Cardiac atrium fibroblast (primary cell): ENCODE measurements around the gene ANXA4.

DNA sequence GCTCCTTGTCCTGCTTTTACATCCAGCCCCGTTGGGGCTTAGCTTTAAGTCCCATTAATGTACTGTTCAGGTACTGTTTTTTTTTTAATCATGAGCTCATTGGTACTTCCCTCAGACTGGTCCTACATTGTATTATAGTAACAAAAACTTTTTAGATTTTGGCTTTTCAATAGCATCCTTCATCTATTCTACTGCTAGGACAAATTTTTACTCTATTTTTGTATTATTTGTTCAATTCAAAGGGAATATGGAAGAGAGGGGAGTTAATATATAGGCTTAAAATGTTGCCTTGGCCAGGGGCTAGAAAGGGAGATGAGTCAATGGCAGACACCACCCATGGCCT, 18.3 kb downstream of the GKN1 start:
- RAMPAGE, long total RNA, result no peak

DNA sequence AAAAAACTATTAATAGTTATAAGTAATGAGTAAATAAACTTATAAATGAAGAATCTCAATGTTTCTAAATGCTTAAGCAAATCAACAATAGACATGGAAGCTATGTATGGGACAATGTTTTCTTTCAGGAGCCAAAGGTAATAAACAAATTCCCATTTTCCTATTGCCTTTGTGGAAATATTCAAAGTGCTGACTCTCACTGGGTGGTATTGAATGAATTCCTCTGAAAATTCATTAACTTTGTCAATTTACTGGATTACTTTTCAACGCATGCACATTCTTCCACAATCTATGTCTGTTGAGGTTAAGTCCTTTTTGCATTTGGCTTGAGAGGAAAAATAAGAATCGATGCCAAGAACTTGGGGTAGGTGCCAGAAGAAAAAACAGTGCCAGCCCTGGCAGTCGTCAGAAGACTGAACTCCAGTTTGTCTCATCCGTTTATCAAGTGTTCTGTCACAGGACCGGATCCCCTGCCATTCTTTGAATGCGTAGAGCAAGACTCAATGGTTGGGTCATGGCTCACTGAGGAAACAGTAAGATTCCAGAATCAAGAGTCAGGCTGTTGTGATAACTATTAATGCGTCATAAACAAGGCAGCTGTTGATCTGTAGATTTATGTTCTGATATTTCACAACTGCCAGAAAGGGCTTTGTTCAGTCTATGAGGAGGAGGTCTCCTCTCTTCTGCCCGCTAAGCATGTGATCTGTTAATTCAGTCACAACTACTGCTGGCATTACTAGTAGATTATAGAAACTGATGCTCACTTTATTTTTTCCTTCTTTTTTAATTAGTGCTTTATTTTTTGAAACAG, 133.2 kb downstream of the GFPT1 start:
- RAMPAGE, long total RNA, result no peak

DNA sequence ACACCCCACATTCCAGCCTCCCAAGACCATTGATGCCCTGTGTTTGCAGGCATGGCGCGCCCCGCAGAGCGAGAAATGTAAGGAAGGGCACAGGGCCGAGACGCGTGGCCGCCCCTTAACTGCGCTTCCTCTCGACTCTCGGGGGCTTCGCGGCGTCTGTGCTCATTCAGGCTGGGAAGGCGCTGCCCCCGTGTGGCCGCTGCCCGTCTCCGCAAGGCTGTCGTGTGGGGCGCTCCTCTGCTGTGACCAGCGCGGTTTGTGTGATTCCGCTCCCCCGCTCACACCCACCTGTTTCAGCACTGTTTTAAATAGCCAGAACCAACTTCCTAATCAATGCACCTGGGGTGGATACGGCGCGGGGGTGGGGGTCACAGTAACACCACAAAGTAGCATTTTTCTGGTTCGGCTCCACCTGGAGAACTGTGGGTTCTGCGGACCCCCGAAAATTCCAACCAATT, 79.6 kb downstream of the GFPT1 start:
- RAMPAGE, long total RNA, result no peak

DNA sequence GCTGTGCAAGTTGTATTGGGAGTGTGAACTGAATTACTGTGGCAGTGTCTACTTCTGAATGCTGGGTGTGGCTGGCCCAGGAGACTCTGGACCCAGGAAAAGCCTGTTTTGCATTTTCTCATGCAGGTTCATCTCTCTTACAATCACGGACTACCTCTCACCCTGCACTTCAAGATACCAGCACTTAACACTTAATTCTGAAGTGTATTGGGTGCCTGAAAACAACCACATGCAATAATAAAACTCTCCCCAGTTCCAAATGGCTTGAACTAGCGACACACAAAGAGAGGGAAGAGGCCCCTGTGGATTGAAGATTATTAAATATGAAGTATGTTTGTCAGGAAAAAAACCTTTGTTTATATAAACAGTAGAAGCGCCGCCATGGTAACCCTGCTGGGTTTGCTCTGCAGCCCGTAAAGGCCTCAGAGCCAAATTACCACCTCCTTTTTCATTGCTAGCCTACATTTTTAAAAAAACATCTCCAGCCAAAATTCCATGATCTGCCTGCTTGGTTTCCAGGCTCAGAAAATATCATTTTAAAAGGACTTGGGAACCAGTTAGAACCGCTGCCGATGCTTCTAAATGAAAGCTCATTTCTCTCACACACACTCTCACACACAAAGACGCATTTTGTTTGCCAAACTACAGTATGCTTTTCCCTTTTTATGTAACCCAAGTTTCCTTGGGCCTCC, 77.4 kb downstream of the GFPT1 start:
- RAMPAGE, long total RNA, result no peak

DNA sequence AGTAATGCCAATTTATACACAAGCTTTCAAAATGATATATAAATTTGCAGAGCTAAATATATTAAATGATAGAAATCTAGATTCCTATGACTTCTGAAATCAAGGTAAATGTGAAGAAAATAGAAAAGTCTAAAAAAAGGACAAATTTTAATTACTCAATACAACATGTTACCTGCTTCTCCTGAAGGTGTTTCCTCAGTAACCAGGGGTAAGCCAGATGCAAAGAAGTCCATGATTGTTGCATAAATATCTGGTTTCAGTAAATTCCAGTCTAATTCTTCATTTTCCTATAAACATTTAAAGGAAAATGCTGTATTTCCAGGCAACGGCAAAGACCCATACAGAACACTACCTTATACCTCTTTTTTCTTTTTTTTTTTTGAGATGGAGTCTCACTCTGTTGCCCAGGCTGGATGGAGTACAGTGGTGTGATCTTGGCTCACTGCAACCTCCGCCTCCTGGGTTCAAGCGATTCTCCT, 22.2 kb downstream of the NFU1 start:
- RAMPAGE, long total RNA, result no peak

DNA sequence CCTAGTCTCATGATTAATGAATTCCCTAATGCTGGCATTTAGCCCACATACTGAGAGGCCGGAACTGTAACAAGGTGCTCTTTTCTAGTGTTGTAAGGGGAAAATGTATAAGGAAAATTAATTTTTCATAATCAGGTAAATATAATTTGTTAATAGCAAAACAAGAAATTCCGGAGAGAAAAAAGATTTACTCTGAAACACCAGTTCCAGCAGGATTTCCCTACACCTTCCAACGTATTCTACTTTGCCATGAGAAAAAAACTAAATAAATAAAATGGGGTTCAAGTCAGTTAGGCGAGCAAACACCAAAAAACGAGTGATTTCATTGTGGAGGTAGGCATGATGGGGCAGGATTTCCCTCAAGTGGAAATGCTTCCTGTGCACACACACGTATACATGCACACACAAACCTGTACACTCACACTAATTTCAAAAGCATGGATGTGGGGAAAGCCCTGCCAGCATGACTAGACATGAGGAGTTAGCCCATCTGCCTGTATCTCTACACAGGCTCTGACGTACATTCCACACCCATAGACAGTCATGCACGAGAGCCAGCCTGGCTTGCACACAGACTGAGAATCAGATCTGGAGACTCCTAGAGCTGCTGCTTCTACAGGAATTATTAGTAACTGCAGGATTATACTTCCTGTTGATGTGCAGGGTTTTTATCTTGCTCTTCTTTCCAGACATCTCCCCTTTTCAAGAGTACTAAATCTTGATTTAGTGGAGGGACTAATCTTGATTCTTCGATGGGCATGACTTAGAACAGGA, 27.2 kb upstream of the NFU1 start:
- RAMPAGE, long total RNA, result no peak

DNA sequence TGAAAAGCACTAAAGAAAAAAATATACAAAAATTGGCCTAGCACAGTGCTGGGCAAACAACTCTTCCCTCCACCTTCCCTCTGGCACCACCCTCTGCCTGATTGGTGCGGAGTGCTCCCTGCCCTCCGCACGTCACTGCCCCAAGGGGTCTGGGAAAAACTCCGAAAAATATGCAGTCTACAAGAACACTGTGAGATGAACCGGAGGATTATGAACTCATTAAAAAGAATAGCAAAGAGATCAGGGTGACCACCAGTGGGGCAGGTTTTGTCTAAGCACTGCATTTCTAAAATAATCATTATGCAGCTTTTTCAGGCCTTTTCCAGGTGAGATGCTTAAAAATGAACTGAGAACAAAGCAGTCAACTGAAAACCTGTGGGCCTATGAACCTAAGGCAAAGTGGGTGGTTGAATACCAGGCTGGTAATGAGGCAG, 57.6 kb downstream of the AAK1 start:
- RAMPAGE, long total RNA, result no peak

GRCh38 chr2:69642604-69643473, 700 bp downstream of the AAK1 start:
- RAMPAGE, long total RNA, result no peak

- RAMPAGE, long total RNA, result no peak
Measured at GRCh38 chr2:69652437-69652708, 8.8 kb upstream of the AAK1 start.

GRCh38 chr2:69741119-69742216, at the start of gene ANXA4:
TSS of gene ANXA4 (plus strand) at chr2:69742134.
- RAMPAGE, long total RNA, result start-site peak on the plus strand at chr2:69742124-69742151, 93 and 20 reads in 2 replicates

DNA sequence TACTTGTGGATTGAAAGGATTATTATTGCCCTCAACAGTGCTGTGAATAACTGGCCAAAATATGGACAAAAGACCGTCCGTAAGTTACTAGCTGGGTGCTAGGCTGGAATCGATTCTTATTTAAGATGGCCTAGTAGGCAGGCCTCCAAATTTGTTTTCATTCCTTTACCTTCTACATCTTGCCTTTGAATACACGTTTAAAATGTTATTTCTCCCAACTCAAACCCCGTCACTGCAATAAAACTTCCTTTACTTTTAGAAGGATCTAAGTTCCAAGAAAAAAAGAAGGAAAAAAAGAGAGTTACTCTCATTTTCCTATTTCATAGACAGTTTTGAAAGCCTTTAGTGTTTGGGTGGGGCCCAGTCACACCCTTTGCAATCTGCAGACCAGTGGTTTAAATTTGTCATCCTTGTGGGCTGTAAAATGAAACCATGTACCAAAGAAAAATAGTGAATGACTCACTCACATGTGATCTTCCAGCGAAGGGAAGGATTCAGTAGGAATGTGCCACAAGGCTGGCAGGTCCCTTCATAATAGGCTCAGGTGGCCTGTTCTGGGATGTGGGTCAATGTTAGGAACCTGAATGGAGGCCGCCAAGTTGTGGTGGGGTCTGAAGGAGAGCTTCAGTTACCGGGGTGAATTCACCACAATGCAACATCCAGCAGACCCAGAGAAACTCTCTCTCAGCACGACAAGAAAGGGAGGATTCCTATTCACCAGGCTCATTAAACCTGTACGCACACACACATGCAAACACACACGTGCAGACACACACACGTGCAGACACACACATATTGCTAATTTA, 28.3 kb downstream of the ANXA4 start:
- RAMPAGE, long total RNA, result no peak

GRCh38 chr2:69779695-69780100, 37.8 kb downstream of the ANXA4 start:
- RAMPAGE, long total RNA, result no peak

GRCh38 chr2:69935694-69936419, 20.9 kb downstream of the MXD1 start:
- RAMPAGE, long total RNA, result no peak

- RAMPAGE, long total RNA, result no peak
Measured at GRCh38 chr2:69936671-69937545, 22.0 kb downstream of the MXD1 start.

DNA sequence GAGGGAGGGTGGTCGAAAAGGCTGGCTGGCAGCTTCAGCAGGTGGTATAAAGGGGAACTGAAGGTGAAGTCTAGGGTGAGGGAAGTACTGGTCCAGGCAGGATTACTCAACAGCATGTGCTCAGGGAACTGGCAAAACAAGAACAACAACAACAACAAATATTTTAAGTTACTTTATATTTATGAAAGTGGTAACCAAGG, 40.7 kb upstream of the PCBP1 start:
- RAMPAGE, long total RNA, result no peak

- RAMPAGE, long total RNA, result no peak
Measured at GRCh38 chr2:70080820-70081568, 6.3 kb upstream of the PCBP1 start.

DNA sequence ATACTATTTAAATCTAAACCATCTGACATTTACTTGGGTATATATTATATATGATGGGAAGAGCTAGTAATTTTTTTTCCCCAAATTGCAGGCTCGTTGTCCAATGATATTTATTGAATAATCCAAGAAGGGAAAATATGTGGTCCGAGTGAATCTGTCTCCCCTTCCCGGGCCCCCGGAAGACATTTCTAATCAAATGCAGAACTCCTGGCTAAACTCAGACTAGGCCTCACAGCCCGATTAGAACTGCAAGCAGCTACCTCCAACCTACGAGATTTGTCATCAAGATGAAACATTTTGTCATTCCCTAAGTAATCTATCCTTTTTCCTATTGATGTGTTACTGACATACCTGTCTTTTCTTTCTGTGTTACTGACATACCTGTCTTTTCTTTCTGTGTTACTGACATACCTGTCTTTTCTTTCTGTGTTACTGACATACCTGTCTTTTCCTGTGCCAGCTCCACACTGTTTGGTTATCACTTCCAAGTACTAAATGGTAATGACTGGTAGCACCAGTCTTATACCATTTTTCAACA, 17.4 kb downstream of the PCBP1 start:
- RAMPAGE, long total RNA, result no peak

DNA sequence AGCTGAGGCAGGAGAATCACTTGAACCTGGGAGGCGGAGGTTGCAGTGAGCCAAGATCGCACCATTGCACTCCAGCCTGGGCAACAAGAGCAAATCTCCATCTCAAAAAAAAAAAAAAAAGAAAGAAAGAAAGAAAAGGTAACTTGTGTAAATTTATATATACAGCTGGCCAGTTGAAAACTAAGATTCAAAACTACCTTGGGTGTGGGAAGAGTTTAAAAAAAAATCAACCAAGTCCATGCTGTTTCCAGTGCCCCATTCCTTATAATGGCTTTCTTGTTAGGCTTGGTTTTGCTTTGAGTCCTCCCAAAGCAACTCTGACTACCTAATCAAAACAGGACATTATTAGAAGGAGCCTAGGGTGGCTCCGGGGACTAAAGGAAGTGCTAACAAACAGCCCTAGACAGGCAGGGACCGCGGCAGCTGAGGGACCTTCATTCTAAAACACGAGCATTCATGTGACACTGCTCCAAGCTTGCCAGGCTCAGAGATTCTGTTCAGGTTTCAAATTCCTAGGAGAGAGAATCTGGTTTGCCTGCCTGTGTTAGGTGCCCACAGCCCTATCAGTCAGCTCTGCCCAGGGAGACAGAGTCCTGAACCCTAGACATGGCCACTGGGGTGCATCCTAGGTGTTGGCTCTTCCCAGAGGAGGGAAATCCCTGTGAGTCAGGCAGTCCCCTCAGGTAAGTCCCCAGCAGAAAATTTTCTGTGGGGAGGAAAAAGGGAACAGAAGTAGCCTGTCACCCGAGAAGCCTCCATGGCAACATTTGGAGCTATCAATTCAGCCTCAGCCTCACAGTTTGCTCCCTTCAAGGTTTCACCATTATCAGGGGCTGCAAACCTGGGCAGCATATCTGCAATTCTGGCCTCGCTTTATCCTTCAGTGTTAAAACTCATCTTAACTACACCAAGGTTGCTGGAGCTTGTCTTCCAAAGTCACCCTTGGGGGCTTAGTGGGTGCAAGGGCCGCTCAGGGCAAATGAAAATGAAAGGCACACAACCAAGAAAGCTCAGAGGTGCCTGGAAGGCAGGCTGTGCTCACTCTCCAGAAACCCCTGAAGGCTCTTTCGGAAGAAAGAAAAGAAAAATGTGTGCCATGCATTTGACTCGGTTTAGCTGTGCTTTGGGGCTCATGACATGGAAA, 28.4 kb downstream of the PCBP1 start:
- RAMPAGE, long total RNA, result no peak

- RAMPAGE, long total RNA, result no peak
Measured at GRCh38 chr2:70141330-70141885, 49.4 kb downstream of the C2orf42 start.

- RAMPAGE, long total RNA, result no peak
Measured at GRCh38 chr2:70188414-70188991, 2.3 kb downstream of the C2orf42 start.